GM12892 (cell line): ENCODE measurements around the genes CRYGB and IKZF2.

DNA sequence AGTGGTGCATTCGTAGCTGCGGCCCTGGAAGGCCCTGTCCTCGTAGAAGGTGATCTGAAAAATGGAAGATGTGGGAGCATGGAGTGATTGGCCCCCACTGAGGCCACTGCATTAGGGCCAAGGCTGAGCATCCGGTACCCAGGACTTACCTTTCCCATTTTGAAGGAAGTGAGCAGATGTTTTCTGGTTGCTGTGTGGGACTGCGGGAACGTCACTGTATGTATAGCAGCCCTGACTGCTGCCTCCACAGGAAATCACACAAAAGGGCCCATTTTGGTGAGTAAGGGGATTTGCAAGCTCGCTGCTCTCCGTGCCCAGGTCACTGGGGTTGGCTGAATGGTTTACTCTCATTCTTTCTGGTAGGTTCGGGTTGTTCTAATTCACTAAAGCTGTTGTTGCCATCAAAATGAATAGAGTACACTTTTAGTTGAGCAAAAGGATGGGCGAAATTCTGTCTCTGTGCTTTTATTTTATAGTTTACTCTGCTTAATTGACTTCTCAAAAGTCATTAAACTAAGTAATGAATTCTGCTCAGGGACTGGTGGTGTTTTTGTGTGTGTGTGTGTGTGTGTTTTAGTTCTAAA is at the start of gene CRYGB:
CRYGB (minus strand) TSS at position 196 of the 584 bp plus-strand sequence.
- RRBS, result no CpG with 5 or more reads among the region's 10 CpGs

- RRBS, result no CpG with 5 or more reads among the region's 10 CpGs
These were observed 6.0 kb downstream of the C2orf80 start for GRCh38 chr2:208183815-208184338.

GRCh38 chr2:208326232-208326589 is 60.2 kb downstream of the PIKFYVE start:
- RRBS, result no CpG with 5 or more reads among the region's 3 CpGs

GRCh38 chr2:208358736-208359038 is 47.9 kb upstream of the PTH2R start:
- RRBS, result no CpG with 5 or more reads among the region's 3 CpGs

GRCh38 chr2:209146607-209146979 is 277.3 kb upstream of the MAP2 start:
- RRBS, result no CpG with 5 or more reads among the region's 1 CpG

- RRBS, result no CpG with 5 or more reads among the region's 3 CpGs
These were observed 72.0 kb downstream of the MAP2 start for GRCh38 chr2:209495677-209496462.

GRCh38 chr2:209896213-209896445 is 106.3 kb upstream of the RPE start:
- RRBS, result no CpG with 5 or more reads among the region's 6 CpGs

GRCh38 chr2:210562040-210562457 is 5.7 kb downstream of the CPS1 start:
- RRBS, result no CpG with 5 or more reads among the region's 1 CpG

DNA sequence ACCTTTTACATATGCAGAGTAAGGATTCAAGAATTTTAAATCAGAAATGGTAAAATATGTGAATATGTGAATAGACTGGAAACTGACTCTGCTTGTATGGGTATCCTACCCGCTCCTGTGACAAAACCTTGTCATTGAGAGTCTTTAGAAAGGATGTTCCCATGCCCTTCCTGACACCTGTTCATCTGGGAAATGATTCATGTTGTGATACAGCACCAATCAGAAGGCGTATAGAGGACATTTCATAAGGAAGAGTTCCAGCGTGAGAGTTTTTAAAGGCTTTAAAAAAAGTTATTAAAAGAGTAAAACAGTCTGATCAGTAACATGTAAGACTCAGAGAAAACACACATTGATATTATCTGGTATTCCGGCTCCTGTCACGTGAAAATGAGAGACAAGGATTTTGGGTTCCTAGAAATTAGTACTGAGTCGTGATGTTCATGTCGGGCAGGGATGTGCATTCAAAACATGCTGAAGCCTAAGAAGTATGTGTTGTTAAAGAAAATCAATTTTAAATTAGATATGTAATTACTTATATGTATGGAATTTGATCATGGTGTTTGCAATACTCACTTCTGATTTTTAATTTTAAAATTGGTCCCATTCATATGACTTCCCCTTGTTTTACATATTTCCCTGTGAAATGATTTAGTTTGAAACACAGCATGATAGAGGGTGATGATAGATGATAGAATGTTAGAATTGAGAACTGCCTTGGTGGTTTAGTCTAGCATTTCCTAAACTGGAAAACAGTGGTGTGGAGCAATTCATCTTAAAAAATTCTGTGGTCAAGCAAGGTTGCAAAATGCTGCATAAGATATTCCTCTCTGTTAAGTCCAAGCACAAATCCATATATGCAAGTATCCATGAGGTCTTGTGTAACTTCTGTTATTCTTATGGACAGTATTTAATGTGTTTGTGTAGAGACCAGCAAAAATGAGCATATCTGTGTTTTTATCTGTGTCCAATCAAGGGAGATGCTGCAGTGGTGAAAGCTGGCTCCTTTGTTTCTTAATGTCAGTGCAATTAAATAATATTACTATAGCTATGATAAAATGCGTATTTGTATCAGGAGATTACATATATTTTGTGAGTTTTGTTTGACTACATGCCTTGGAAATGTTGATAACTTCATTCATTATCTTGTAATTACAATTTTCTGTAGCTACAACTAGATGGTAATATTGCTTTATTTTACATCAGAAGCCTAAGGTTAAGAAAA is 29.8 kb downstream of the CPS1 start:
- RRBS, result no CpG with 5 or more reads among the region's 8 CpGs

GRCh38 chr2:213132605-213133235 is 18.7 kb downstream of the IKZF2 start:
- RRBS, result no CpG with 5 or more reads among the region's 2 CpGs

DNA sequence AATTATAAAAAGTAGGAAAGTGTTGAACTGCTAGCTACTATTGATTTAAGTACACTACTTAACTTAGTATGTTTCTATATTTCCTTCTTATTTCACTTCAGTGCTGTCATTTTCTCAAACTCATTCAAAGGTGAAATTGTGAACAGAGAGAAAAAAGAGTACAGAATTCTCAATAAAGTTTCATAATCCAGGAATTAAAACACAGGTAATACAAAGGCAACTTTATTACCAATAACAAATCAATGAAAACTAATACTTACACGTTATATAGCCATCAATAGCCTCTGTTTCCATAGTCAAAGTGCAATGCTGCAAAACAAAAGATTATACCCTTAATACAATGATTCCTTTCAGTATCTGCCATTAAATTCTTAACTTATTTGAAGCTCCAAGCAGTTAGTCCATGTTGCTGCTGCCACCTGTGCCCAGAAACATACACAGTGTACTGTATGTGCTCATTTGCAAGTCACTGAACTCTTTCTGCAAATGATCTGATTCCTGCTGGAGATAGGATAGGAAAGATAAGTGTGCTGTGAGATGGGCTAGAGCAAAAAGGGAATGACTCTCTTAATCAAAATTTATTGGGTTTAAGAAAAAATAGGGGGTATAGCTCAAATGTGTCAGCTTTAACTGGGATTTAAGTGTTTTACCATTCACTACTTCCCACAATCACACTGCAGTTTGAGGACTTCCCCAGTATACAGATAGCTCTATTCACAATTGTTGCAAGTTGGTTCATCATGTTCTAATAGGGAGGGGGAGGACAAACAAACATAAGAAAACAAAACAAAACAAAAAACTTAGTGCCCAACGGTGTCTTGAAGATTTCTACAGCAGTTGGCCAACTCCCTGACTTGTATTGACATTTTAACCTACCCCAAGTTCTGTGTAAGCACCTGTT is 2.8 kb downstream of the IKZF2 start:
- RRBS, result no CpG with 5 or more reads among the region's 2 CpGs

GRCh38 chr2:213151459-213152402 is at the start of gene IKZF2:
TSS of gene IKZF2 (minus strand) at chr2:213151612.
- RRBS, result 1% methylated on average over 29 of the region's 121 CpGs

DNA sequence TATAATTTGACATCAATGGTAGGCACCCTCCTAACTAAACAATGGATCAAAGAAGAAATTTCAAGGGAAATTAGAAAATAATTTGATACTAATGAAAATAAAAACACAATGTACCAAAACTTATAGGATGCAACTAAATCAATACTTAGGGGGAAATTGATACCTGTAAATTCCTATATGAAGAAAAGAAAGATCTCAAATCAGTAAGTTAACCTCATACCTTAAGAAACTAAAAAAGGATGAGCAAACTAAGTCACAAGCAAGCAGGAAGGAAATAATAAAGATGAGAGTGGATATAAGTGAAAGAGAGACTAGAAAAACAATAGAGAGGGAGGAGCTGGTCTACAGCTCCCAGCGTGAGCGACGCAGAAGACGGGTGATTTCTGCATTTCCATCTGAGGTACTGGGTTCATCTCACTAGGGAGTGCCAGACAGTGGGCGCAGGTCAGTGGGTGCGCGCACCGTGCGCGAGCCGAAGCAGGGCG is 126.0 kb downstream of the BARD1 start:
- RRBS, result no CpG with 5 or more reads among the region's 12 CpGs

DNA sequence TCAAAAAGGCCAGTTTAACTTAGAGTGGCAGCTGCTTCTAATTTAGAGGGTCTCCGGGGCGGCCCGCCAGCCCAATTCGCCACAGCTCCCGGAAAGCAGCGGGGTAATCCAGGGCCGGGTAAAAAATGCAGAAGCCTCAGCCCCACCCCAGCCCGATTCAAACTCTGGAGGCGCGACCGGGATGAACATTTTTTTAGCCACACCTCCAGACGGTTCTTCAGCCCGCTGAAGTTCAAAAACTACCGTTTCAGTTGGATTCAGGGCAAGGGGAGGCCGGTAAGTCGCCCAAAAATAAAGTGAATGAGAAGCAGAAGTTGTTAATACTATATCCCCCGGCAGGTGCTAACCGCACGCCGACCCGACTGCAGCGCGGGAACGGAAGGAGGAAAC is 549 bp downstream of the BARD1 start:
- RRBS, result under 1% methylated on average over 10 of the region's 24 CpGs

DNA sequence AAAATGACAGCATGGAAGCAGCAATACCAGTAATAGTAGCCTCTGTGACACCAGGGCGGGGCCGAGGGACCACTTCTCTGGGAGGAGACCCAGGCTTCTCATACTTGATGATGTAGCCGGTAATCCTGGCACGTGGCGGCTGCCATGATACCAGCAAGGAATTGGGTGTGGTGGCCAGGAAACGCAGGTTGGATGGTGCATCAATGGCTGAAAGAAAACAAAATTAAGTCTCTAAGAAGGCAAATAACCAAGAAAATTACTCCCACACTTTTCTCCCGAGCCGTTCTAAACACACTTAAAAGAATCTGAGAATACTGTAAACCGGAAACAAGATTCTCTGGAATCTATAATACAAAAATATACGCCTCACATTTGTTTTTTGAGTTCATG is 60.7 kb downstream of the FN1 start:
- RRBS, result no CpG with 5 or more reads among the region's 10 CpGs

GRCh38 chr2:215376209-215376733 is 59.6 kb downstream of the FN1 start:
- RRBS, result no CpG with 5 or more reads among the region's 7 CpGs